Endothelial cell (in vitro differentiated cells): ENCODE results near the genes UBAP2, MYORG, ARID3C, IL11RA, CCL21 and FAM205C.

DNA sequence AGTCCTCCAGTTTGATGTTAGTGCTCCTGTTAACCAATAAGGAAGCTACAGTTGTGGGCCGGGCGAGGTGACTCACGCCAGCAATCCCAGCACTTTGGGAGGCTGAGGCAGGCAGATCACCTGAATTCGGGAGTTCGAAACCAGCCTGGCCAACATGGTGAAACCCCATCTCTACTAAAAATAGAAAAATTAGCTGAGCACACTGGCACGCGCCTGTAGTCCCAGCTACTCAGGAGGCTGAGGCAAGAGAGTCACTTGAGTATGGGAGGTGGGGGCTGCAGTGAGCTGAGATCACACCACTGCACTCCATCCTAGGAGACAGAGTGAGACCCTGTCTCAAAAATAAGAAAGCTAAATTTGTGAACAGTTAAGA lies 9.5 kb downstream of the AQP7 start:
- PRO-cap = no peak

- PRO-cap = no peak
These were observed 925 bp upstream of the AQP7 start for GRCh38 chr9:33403135-33403850.

DNA sequence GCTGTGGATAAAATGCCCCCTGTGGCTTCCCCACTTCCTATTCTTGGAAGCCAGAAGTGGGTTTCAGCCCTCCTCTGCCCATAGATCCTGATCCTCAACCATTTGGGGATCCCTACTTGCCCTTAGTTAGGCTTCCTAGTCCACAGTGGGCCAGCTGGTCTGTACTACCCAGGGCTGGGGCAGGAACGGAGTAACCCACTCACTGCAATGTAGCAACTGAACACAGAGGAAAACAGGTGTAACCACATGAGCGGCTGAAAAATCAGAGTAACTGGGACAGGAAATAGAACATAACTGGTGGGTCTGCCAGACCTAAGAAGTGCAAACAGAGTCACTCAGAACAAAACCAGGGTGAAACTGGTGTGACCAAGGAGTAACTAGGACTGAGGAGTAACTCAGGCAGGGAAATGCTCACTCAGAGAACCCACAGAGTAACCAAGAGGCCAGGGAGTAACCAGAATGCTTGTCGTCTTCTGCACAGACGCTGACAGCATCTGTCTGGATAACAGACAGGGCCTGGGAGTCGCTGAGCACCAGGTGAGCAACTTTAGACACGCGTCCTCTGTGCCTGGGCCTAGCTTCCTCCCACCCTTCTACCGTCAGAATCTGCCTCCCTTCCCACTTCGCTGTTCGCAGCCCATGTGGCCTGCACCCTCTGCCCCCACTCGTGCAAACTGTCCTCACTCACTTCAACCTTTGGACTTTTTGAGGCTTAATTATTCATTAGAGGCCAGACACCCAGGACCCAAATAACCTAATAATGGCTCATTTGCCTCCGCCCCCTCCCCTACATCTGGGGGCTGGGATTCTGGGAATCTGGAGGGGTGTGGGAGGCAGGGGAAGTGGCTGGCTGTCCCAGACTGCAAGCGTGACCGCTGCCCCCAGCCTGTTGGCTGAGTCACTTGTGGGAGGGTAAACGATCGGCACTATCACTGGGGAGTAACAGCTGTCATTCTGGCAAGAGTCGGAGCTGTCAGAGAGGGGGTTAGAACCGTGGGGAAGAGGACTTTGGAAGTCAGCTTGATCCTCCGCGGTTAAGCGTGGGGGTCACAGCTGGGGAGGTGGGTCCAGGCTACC lies 797 bp downstream of the AQP3 start:
- PRO-cap = no peak

DNA sequence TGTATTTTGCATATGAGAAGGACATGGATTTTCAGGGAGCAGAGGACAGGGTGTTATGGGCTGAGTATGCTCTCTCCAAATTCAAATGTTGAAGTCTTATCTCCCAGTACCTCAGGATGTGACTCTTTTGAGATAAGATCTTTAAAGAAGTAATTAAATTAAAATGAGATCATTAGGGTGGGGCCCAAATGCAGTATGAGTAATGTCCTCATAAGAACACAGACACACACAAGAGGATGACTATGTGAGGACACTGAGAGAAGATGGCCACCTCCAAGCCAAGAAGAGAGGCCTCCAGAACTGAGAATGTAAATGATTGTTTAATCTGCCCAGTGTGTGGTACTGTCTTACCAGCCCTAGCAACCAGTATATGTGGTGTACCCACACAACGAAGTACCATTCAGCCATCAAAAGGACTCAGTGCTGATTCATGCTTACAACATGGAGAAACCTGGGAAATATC lies 24.9 kb upstream of the PRSS3 start:
- PRO-cap = no peak

DNA sequence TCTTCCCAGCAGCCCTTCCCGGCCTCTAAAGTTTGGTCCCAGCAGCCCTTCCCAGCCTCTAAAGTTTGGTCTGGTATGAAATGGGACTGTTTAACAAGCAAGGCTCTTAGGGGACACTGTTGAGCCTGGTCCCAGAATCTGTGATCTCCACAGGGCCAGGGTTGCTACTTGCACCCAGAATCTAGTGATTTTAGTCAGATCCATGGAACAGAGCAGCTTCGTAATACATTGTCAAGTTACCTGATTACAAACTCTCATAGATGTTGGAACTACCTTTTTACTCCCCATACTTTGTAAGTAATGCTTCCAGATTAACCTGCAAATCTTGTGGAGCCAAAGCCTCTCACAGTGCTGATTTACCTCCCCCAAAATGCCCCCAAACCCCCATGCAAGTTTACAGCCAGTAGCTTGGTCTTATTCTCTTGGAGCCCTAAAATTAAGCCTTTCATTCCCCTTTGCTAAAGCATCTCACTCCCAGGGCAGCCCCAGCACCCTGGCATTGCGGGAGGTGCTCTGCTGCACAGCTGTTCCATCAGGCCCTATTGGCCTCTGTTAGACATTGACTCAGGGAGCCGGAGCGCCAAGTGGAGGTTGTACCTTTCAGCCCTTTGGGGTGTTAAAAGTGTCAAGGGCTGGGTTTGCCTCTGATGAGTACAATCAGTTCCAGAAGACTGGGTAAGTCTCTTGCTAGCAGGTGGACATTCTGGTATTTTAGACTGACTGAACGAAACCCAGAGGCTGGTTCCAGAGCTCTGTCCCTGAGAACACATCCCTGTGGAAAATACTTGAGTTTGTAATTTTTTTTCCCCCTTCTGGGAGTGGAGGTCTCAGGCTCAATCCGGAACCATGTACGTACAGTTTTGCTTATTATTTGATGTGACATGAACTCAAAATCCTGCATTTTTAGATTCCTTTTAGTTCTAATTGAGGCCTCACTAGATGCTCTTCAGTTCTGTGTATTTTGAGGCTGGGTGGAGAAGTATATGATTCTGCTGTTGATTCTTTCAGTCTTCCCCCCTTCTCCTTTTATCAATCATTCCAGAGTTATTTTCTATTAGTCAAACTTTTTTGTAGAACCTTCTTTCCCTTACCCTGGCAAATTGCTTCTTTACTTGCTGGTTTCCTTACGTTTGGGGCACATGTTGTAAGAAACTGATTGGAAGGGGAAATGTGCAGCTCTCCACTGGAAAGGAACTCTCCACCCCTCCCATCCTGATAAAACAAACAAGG lies 102.4 kb downstream of the UBE2R2 start:
- PRO-cap = no peak

- PRO-cap = no peak
These were observed 114.5 kb downstream of the UBAP2 start for GRCh38 chr9:33934213-33934606.

DNA sequence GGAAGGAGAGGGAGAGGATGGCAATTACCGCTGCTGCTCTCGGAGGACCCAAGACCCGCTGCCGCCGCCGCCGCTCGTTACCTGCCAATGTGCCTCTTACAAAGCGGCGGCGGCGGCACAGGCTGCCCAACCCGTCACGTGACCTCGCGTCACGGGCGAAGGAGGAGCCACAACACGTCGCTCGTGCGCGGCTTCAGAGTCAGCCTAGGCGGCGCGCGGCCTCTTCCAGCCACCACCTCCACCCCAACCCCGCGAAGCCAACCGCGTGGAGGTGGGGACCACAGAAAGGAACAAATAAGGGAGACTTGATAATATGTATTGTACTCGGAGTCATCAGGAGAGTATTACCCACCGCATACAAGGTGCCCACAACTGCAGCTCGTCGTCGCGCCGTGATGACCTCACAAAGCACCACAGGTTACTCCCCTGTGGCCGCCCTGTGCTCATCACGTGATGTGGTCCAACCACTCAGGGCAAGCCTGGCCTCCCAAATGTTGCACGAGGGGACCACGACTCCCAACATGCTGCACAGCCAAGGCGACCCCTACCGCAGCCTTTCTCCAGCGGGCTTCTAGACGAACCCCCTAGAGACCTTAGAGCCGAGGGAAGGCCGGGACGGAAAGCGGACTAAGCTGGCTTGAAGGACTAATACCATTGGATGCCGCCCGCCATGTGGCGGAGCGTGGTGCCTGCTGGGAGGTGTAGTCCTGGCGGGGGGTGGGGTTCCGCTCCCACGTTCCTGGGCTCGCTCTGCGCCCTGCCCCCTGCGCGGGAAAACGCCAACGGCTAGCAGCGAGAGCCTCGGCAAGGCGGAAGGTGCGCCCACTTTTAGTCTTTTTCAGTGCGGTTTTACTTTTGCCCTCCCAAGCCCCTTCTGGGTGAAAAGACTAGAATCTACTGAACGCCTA lies at the start of gene UBAP2:
Gene UBAP2, minus strand, starts transcription at position 91 of the 908 bp plus-strand sequence.
- PRO-cap = bidirectional peak, plus-strand start at position 196 of the sequence, minus-strand start at position 91 of the sequence; bidirectional peak, plus-strand start at position 467 of the sequence, minus-strand start at position 381 of the sequence; bidirectional peak, plus-strand start at position 774 of the sequence, minus-strand start at position 595 of the sequence

GRCh38 chr9:34072435-34072940 lies 23.8 kb upstream of the UBAP2 start:
- PRO-cap = no peak

- PRO-cap = unidirectional peak, plus-strand start at chr9:34178235
These were observed 837 bp upstream of the UBAP1 start for GRCh38 chr9:34178078-34178334.

DNA sequence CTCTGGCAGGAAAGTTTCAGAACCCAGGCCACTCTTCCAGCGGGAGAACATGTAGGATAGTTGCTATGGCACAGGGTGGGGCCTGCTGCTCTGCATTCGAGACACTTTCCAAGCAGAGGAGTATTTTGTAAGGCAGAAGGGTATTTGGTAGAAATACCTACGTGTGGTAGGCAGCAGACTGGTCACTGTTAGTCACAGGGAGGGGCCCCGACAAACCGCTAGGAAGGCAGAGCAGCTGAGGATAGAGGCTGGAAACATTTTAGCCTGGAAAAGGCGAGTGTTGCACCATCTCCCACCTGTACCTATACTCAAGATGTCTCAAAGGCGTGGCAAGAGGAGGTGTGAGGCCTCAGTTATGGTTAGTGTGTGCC lies 74.5 kb downstream of the KIF24 start:
- PRO-cap = no peak

DNA sequence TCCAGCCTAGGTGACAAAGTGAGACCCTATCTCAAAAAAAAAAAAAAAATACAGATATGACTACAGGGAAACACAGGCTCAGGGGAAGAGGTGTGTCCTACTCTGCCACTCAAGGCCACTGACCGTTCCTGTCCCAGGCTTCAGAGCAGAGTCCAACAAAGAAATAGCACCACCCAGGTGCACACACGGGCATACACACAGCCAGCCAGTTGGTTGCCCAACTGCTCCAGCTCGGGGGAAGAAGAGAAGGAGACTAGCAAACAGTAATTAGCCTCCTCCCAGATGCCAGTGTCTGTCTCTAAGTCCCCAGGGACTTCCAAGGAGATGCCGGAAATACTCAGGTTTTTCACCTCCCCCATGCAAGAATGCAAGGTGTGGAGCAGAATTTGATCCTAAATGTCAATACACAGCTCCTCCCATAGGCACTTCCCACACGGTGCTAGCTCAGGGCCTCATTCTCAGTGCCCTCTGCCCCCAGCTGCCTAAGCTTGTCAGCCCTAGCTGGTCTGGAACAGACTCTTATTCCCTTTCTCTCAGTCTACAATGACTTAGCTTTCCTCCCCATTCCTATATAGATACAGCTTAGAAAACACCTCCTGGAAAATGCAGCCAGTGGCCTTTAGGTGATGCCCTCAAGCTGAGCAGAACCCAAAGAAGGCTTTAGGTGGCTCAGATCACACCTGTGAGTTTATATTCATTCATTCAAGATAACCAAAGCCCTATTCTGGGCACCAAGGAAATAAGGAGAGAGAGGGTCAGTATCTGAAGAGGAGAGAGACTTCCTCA lies 1.6 kb downstream of the MYORG start:
- PRO-cap = no peak

- PRO-cap = bidirectional peak, plus-strand start at chr9:34376861, minus-strand start at chr9:34376865; bidirectional peak, plus-strand start at chr9:34377107, minus-strand start at chr9:34376894
These were observed at the start of gene MYORG for GRCh38 chr9:34376795-34377424. Gene MYORG (minus strand): TSS chr9:34376898.

GRCh38 chr9:34481844-34482163 lies 23.2 kb downstream of the DNAI1 start:
- PRO-cap = no peak

- PRO-cap = no peak
These were observed at the start of gene ARID3C for GRCh38 chr9:34628813-34629154. Gene ARID3C (minus strand): TSS chr9:34629066.

DNA sequence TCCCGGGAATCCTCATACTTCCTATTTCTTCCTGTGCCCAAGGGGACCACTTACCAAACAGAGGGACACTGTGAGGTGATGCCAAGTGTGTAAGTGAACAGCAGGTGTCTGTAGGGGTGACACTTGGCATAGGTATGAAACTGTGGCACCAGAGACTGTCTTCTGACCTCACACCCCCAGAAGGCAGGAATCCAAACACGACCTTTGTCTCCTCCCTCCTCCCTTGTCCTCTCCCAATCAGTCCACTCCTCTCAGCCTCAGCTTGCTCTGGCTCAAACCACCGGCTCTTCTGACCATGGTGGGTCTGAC lies 1.4 kb upstream of the ARID3C start:
- PRO-cap = no peak

GRCh38 chr9:34634657-34635867 lies 2.5 kb downstream of the SIGMAR1 start:
- PRO-cap = no peak

- PRO-cap = bidirectional peak, plus-strand start at chr9:34652185, minus-strand start at chr9:34652034
These were observed at the start of gene IL11RA for GRCh38 chr9:34651261-34652579. Gene IL11RA (plus strand): TSS chr9:34652185.

- PRO-cap = no peak
These were observed at the start of gene CCL21 for GRCh38 chr9:34710006-34710528. Gene CCL21 (minus strand): TSS chr9:34710136.

GRCh38 chr9:34895497-34896007 lies at the start of gene FAM205C:
Gene FAM205C (minus strand): TSS chr9:34895764.
- PRO-cap = no peak

DNA sequence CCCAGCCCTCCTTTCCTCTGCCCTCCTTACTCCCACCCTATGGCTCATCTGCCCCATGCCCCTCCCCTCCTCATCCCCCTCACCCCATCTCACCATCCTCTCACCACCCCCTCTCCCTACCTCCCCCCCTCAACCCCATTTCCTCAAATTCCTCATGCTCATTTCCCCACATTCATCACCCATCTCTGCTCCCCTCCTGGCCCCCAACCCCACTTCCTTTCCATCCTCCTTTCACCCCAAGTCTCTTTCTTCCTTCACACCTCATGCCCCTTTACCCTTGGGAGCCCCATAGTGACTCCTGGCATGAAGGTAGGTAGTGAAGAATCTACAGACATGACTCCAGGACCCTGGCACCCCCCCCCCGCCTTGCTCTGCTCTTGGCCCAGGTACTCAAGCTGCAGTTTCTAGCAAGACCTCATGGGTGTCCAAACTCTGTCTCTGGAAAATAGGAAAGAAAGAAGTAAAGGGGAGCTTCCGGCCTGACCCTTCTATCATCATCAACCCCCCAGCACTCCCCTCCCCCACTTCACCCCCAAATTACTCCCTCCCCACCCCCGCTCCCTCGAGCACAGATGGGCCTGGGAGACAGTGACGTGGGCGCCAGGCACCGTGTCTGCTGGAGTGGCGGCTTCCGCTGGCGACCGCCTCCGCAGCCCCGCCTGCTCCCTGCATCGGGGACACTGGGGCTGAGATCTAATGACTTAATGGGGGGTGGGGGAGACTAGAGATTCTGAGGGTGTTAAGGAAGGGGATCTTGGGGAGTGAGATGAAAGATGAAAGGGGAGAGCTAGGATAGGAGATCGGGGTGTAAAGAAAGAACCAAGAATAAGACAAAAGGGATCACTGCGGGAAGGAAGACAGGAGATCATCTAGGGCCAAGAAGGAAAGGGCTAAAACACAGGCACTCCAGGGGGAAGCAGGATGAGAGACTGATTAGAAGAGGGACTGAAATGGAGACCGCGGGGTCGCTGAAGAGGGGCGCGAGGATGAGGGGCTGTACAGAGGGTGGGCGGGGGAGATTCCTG lies 1.3 kb upstream of the DNAJB5 start:
- PRO-cap = bidirectional peak, plus-strand start at position 588 of the sequence, minus-strand start at position 353 of the sequence; bidirectional peak, plus-strand start at position 936 of the sequence, minus-strand start at position 623 of the sequence